Ascending aorta (tissue), 1 donor: ENCODE data around the genes ATP5MC3, HOXD11 and HNRNPA3.

GRCh38 chr2:174729991-174730901 is 34.0 kb downstream of the CHRNA1 start:
- PRO-cap: no peak

DNA sequence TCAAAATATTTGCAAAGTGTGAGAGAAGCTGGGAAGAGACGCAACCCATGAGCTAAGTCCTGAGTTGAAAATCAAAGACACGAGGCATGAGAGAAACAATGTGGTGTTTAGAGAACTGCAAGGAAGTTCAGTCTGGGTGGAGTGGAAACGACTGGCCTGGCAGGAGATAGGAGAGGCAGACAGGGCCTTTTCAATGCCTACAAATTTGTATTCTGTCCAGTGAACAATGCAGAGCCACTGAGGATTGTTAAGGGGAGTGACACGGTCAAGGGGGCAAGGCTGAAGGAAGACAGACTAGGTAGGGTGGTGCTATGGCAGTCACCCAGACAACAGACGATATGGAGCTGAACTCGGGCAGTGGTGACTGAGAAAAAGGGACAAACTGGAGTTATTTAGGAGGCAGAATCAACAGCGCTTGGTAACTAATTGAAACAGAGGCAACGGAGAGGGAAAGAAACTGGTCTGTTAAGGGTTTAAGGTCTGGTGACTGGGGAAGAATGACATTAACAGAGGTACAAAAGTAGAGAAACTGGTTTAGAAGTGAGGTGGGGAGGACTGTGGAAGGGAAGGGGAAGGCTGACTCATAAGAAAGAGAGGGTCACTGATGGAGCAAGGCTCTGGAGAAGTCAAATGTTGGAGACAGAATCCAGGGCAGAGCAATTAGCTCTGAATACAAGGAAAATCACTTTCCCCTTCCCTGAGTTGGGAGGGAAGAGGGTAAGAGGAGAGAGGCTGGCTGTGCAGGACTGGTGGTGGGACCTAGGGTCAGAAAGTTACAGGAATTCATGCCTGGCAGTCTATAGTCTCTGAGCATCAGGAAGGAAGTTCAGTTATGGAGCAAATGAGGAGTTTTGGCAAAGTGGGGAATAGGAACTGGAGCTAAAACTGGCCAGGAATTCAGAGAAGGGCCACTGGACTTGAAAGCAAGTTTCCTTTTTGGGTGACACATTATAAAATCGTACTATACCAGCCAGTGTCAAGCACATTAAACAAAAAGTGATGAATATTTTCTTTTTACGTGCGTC is 63.4 kb upstream of the CHRNA1 start:
- PRO-cap: no peak

DNA sequence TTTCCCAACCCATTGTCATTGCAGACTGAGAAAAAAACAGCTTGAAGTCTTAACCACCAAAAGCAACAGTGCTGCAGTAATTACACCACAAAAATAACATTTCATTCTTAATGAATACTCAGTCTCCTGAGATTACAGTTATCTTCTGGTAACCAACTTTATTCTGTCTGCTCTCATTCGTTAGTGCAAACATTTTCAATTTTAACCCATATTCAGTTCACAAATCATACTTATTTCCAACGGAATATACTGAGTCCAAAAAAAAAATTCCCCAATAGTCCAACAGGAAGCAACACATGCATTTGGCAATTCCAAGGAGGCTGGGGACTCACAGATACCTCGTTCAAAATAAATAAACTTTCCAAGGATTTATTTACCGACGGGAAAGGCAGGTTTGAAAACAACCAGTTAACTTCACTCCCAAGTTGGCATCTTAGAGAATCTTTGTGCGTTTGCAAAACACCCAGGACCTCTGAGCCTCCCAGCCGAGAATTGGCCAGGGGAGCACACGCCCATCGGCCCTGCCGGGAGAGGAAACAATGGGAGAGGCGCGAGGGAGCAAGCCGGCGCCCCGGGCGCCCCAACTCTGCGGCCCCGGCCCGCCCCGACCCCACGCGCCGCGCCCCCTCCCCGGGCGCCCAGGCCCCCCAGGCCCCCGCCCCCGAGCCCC is 868 bp downstream of the CHN1 start:
- PRO-cap: unidirectional peak, plus-strand start at position 484 of the sequence

DNA sequence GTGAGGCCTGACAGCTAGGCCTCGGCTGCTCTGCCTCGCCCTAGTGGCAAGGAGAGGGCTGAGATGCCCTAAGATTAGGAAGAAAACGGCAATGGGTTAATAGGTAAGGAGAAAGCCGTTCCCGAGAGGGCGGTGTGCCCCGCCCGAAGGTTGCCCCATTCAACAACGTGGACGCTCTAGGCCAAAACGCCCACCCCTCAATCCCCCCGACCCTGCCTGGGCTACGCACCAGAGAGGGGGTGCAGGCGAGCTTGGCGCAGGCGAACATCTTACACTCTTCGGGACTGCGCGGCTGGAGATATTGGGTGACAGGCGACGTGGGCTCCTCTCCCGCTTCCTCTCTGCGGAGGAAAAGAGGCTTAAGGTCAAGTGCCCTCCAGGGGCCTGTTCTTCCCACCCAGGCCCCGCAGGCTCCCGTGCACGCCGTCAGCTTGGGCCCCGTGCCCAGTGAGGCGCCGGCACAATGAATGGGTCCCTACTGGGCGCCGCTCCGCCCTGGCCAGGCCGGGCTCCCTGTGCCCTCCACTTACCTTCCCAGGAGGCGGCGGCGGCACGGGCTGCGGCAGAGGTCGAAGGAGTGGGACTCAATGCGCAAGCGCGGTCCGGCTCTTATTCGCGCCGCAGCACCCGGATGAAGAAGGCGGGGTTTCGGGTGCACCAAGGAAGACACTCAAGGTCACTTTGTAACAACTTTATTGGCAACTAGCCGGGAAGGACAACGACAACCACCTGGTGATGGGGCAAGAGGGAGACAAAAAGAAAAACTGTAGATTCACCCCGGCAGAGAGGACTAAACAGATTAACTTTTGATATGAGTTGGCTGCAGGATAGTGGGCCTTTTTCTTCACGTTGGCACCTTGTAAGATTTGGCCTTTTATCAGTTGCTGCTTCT is at the start of gene ATP5MC3:
TSS of gene ATP5MC3 (minus strand) at position 585 of the 892 bp plus-strand sequence.
- PRO-cap: unidirectional peak, minus-strand start at position 584 of the sequence

DNA sequence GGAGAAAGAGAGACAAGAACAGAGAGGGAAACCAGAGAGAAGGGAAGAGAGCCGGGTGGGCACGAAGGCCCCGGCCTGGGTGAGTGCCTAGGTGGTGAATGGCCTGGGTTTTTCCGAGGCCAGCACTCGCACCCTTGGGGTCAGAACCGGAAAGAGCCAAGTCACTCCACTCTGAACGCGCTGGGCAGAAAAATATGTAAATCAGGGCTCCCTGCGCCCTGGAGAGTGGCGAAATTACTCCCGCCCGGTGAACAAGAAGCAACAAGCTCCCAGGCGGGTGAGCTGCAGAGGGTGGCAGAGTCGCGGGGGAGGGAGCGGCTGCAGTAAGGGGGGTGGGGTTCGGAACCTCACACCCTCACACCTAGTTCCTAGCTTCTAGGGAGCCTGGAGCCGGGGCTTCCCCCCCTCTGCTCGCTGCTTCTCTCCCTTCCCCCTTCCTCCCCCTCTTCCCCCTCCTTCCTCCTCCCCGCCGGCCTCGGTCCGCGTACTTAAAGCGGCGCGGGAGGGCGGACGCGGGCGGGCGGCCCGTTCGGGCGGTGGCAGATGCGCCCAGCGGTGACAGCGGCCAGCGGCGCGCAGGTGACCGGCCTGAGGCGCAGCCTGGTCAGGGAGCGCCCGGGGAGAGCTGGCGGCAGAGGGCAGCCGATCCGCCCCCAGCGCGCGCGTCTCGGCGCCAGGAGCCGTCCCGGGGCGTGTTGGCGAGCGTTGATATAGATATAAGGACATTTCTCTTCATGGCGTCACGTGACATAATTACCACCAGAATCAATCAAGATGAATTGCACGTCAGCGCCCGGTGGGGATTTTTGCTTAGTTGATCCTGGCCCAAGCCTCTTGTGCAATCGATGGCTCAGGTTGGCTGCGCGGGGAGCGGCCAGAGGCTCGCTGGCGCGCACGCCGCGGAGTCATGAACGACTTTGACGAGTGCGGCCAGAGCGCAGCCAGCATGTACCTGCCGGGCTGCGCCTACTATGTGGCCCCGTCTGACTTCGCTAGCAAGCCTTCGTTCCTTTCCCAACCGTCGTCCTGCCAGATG is at the start of gene HOXD11:
TSS of gene HOXD11 (plus strand) at position 832 of the 1,036 bp plus-strand sequence.
- PRO-cap: no peak

- PRO-cap: no peak
Observed at GRCh38 chr2:176116953-176117840, 619 bp downstream of the HOXD10 start.

DNA sequence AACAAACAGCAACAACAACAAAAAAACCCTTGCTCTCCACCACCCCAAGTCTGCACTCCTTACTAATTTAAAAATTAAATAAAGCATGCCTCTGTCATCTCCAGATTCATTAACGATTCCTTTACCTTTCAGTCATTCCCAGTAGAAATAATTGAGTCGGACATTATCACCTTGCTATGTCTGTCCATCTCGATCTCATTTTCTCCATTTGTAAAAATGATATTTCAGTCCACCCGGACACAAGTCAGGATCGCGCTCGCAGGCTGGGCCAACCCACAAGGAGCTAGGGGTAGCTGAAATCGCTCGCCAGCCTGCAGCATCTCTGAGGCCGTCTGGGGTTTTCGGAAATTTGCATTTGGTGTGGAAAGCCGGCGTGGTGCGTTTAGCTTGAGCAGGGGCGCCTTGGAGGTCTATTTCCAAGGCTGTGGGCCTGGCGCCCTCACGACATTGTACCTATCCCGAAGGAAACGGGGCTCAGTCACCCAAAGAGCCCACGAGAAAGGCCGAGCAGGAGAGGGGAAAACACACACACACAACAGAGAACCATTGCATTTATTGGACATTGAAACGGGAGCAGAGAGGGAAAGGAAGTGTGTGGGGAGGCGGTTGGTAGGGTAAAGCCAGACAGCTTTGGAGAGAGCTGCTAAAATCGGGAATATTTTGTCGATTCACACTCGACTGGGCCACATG is 1.4 kb upstream of the HOXD8 start:
- PRO-cap: no peak

GRCh38 chr2:176129828-176130865 is 642 bp downstream of the HOXD8 start:
- PRO-cap: no peak

GRCh38 chr2:176159963-176160416 is 2.9 kb downstream of the HOXD3 start:
- PRO-cap: no peak

- PRO-cap: no peak
Observed at GRCh38 chr2:176161944-176162678, 5.0 kb downstream of the HOXD3 start.

- PRO-cap: no peak
Observed at GRCh38 chr2:176188915-176189827, 703 bp downstream of the HOXD1 start.

GRCh38 chr2:176489962-176491065 is 221.1 kb downstream of the MTX2 start:
- PRO-cap: no peak

DNA sequence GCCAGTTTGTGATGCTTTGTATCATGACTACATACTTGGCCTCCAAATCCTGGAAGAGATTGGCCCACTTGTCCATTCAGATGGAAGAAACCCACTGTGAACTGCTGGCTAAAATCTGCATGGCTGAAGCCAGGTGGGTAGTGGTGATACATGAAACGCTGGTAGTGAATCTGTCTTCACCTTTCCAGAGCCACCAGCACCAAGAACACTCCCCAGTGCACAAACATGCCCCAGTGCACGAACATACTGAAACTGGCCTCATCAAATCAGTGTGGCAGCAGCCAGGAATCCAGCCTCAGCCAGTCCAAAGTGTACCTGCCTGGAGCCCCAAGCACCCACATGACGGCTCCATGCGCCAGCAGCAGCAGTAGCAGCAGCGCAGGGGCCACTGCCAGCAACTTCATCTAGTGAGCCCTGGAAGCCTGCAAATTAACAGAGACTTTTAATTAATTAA is 406.6 kb upstream of the HNRNPA3 start:
- PRO-cap: no peak

- PRO-cap: unidirectional peak, minus-strand start at chr2:177212623; bidirectional peak, plus-strand start at chr2:177213234, minus-strand start at chr2:177213189
Observed at GRCh38 chr2:177212518-177213606, at the start of gene HNRNPA3. HNRNPA3 (plus strand) TSS chr2:177212794.

- PRO-cap: no peak
Observed at GRCh38 chr2:177220032-177221119, 7.8 kb downstream of the HNRNPA3 start.

DNA sequence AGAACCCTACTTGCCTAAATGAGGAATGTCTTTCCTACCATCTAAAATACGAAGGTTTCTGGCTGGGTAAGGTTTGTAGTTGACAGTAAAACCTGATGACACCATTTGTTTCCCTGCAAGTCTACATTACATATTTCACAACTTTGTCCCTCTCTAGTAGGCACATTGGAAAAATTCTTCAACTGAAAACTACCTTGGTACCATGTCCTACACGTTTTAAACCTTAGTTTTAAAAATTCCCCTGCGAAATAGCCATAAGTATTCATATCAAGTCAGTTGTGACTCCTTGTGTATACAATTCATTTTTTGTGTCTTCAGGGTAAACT is 9.4 kb downstream of the HNRNPA3 start:
- PRO-cap: no peak

- PRO-cap: no peak
Observed at GRCh38 chr2:177225914-177226344, 13.3 kb downstream of the HNRNPA3 start.

DNA sequence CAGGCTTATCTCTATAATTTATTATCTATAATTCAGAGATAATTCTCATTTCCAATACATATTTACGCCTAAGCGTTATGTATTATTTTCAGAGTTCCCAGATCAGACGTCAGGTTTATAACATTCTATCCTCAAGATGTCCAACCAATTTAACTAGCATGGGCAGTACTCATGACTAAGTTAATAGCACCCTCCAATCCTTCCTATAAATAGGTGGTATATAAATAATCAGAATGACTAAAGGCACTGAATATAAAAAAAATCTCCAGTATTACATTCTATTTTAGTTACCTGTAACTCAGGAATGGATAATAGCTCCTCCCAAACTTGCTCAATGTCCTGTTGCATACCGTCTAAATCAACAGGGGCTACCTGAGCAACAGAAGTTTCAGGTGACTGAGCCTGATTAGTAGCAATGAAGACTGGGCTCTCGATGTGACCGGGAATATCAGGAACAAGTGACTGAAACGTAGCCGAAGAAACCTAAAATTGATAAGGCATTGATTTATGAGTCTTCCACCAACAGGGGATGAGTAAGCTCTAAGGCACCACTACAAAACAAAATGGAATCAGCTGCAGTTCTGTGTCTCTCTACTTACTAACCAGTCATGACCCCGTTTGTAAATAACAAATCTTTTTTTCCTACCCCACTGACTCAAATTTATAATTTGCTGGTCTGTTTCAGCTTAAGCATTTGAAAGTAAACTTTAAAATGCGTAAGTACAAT is 19.7 kb downstream of the HNRNPA3 start:
- PRO-cap: no peak

DNA sequence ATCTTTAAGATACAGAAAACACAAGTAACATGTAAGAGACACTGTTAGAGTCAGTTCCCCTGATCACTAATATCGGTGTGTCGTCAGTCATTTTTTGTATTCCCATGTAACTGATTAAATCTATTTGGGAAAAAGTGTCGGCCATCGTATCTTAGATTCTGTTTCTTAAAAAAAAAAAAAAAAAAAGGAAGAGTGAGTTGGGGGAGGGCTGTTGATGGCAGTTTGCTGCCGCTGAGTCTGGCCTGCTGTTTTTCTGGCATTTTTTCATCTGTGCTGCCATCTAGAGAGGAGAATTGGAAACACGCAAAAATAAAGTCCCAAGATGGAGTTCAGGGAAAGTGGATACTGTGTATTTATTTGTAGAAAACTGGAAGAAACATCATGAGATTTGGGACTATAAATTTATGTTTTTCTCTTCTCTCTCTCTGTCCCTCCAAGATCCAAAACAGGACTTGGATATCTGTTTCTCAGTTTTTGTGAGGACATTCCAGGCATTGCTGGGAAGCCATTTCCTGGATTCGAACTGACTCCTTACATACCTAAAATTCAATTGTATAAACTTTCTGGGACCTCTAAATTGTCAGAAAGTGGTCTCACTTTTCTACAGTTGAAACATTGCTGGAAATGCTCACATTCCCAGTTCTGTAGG is 60.2 kb upstream of the AGPS start:
- PRO-cap: no peak

- PRO-cap: no peak
Observed at GRCh38 chr2:177371995-177372490, 20.5 kb upstream of the AGPS start.